Peripheral blood mononuclear cell (primary cell): ENCODE measurements around the gene HIC2.

DNA sequence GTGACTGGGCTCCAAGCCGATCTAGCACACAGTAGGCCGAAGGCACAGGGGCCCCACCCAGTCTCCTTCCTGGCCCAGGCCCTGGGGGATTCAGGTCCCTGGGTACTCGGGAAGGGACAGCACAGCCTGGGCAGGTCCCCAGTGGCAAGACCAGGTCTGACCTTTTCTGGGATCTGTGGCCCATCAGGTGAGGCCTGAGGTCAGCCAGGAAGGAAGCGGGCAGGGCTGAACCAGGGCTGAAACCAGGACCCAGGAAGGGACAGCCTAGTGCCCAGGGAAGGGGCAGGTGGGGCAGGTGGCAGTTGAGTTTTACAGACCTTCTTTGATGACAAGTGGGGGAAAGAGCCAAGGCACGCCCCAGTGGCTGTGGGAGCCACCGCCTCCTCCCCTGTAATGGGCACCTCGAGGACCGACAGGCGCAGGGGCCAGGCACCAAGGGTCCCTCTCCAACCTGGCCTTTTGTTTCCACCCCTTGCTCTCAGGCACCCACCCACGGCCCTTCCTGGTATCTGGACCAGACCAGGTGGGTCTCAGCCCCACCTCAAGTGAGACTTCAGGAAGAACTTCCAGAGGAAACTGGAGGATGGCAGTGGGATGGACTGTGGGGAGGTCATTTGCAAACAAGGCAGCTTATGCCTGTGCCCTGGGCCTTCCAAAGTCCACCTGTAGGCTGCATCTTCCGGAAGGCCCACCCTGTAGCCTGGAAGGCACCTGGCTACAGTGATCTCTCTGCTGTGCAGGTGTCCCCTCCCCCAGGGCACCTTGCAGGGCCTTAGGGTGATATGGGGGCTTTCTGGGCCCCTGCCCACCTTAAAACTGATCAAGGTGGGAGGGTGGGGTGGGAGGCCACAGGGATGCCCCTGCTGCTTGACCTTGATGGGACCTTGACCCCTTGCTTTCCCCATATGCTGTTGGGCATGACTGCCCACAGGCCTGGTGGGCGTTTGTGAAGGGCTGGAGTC, 750 bp upstream of the AIFM3 start:
- PRO-cap, 8 experiments, result no peak in any of the 8 experiments

DNA sequence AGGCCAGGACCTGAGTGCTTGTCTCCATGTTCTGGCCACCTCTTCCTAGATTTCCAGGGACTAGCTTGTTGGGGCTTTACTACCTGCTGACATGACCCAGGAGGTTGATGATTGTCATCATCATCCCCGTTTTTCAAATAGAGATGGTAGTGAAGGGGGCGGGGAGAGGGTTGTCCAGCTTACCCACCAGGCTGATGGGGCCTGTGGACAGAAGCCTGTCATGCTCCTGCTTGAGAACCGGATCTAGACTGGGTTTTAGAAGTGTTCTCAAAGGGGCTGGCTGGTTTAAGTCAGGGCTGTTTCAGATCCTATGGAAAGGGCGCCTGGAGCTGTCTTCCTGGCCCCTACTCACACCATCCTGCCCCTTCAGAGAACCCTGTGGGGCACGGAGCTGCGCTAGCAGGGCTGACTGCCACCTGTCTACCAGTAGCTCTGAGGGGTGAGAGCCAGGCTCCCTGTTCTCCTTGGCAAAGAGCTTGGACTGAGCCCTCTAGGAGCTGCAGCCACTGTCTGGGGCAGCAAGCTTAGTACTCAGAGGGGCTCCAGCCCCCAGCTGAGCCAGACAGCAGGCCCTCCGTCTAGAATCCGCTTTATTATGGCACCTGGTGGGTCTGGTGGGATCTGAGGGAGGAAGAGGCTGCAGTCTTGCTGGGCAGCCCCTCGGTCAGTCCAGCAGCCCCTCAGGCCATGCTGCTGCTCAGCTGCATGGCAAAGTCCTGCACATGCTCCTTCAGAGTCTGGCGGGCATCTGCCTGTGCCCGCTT, 2.5 kb downstream of the THAP7 start:
- PRO-cap, 8 experiments, result no peak in any of the 8 experiments

DNA sequence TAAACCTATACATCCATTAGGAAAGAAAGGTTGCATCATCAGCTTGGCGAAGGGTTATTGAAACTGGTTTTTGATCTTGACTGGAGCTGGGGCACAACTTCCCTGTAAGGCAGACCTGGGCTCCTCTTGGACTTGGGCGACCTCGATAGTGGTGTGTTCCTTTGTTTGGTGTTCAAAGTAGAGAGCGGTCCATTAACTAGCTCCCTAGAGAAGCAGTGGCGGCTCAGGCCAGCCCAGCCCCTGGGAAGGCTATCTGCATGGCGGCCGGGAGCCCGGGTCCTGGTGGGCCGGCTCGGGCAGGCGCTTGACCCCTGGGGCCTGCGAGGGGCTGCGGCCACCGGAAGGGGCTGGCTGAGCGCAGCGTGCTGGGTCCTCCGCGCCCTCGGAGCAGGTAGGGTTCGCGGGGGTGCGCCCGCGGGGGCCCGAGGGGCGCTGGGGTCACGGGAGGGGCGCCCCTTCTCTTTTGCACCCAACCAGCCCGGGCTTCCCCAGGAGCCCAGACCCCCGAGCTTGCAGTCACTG, 763 bp upstream of the HIC2 start:
- PRO-cap, 8 experiments, result no peak in any of the 8 experiments

GRCh38 chr22:21417295-21417836, at the start of gene HIC2:
Gene HIC2, plus strand, starts transcription at chr22:21417371.
- PRO-cap, 8 experiments, result peak in 1 of 8 experiments; most common plus-strand start chr22:21417392 (in 1)

DNA sequence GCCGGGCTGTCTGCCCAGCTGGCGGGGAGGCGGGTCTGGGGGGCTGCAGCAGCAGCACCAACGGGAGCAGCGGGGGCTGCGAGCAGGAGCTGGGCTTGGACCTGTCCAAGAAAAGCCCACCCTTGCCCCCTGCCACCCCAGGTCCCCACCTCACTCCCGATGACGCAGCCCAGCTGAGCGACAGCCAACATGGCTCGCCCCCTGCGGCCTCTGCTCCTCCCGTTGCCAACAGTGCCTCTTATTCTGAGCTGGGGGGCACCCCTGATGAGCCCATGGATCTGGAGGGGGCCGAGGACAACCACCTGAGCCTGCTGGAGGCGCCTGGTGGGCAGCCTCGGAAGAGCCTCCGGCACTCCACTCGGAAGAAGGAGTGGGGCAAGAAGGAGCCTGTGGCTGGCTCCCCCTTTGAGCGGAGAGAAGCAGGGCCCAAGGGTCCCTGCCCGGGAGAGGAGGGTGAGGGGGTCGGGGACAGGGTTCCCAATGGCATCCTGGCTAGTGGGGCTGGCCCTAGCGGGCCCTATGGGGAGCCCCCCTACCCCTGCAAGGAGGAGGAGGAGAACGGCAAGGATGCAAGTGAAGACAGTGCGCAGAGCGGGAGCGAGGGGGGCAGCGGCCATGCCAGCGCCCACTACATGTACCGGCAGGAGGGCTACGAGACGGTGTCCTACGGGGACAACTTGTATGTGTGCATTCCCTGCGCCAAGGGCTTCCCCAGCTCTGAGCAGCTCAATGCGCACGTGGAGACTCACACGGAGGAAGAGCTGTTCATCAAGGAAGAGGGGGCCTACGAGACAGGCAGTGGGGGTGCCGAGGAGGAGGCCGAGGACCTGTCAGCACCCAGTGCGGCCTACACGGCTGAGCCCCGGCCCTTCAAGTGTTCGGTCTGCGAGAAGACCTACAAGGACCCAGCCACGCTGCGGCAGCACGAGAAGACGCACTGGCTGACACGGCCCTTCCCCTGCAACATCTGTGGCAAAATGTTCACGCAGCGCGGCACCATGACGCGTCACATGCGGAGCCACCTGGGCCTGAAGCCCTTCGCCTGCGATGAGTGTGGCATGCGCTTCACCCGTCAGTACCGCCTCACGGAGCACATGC, 21.3 kb upstream of the TMEM191C start:
- PRO-cap, 8 experiments, result no peak in any of the 8 experiments

GRCh38 chr22:21587688-21588654, 20.5 kb downstream of the UBE2L3 start:
- PRO-cap, 8 experiments, result no peak in any of the 8 experiments

DNA sequence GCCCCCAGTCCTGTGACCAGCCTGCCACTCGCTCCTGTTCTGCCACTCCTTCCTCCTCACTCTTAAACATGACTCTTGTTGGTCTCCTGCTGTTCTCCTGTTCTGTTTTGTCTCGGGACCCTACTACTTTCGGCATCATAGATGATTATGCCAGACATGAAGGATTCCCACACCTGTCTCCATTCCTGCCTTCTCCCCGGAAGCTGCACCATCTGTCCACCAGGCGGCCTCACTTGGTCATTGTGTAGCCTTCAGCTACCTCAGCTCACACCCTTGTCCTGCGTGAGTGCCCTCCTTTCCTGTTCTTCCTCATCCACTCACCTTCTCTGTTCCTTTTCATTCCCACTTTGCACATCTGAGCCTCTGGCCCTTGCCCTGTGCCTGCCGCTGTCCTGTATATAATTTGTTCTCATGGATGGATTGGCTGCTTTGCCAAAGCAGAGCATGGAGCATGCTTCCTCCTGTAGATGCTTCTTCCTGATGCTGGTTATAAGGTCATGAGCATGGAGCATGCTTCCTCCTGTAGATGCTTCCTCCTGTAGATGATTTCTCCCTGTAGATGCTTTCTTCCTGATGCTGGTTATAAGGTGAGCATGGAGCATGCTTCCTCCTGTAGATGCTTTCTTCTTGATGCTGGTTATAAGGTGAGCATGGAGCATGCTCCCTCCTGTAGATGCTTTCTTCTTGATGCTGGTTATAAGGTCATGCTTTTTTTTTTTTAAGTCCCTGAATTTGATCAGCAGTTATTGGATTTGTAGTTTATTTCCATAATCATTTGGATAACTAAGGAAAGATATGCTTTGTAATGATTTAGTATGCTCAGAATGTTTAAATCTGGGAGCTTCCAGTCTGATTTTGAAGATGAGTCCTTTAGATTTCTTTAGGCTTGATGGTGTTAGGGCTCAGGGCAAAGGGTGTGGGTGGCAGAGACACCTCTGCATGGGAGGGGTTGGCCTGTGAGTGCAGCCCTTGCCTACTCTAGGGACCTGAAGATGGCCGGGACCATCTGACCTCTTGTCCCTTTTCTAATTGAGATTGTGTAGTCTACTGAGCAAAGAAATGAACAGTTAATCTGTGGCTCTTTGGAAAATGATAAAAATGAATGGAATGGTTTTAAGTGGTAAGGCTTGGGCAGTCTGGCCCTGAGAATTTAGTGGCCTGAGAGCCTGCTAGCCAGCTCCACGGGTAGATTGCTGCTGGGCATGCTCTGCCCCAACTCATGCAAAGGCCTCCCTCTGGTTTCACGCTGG, 26.7 kb downstream of the UBE2L3 start:
- PRO-cap, 8 experiments, result peak in 1 of 8 experiments; most common plus-strand start position 273 of the sequence (in 1)

- PRO-cap, 8 experiments, result no peak in any of the 8 experiments
Observed at GRCh38 chr22:21698233-21699379, 32.8 kb downstream of the PPIL2 start.

DNA sequence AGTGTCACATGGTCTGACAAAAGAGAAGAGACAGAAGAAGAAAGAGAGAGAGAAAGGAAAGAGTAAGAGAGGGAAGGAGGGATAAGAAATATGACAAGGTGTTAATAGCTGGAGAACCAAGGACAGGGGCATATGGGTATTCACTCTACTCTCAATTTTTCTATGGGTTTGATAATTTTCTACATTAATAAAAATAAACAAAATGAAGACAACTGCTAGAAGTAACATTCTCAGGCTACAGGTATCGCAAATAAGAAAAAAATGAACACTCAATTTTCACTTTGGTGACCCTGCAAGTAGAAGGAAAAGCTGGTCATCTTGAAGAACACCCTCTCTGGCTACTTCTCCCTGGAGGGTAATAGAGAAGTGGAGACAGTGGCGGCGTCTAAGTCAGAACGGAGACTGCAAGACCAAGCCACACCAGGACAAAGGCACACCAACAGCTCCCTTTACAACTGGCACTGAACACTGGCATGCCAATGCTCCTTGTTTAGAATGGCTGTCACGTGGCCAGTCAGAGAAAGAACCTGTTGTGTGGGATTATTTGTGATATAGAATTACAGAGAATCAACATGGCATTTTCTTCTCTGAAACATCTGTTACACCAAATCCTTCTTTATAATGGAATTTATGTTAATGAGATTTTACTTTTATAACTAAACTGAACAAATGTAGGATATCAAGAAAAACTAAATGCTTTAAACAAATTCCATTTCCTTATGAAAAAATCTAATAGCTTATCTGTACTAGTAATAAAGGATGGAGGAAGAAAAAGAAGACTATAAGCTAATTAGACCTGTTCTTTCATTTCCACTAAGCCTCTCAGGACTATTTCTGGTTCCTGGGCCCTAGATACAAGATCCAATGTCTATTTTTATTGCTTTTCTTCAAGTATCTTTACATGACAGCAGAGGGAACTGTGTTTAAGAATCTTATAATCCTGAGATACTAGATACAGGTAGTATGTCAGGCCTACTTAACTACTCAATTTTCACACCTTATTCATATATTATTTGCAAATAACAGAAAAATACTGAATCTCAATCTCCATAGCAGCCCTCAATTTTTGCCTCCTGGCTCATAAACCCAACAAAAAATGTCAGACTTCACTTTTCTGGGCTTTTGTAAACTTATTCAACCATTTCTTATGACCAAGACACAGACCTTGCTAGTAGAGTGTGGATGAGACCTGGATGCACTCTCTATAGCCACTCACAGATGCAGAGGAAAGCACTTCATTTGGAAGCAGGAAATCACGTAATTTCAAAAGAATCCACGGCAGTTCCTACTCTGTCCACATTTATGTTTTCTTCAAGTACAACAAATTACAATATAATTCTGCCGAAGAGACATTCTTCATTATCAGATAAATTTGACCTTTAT, 61.5 kb upstream of the YPEL1 start:
- PRO-cap, 8 experiments, result no peak in any of the 8 experiments

- PRO-cap, 8 experiments, result no peak in any of the 8 experiments
Observed at GRCh38 chr22:21798656-21799507, 63.3 kb upstream of the YPEL1 start.

- PRO-cap, 8 experiments, result no peak in any of the 8 experiments
Observed at GRCh38 chr22:21803026-21803625, 64.3 kb downstream of the MAPK1 start.

- PRO-cap, 8 experiments, result no peak in any of the 8 experiments
Observed at GRCh38 chr22:21836799-21837720, 30.4 kb downstream of the MAPK1 start.

DNA sequence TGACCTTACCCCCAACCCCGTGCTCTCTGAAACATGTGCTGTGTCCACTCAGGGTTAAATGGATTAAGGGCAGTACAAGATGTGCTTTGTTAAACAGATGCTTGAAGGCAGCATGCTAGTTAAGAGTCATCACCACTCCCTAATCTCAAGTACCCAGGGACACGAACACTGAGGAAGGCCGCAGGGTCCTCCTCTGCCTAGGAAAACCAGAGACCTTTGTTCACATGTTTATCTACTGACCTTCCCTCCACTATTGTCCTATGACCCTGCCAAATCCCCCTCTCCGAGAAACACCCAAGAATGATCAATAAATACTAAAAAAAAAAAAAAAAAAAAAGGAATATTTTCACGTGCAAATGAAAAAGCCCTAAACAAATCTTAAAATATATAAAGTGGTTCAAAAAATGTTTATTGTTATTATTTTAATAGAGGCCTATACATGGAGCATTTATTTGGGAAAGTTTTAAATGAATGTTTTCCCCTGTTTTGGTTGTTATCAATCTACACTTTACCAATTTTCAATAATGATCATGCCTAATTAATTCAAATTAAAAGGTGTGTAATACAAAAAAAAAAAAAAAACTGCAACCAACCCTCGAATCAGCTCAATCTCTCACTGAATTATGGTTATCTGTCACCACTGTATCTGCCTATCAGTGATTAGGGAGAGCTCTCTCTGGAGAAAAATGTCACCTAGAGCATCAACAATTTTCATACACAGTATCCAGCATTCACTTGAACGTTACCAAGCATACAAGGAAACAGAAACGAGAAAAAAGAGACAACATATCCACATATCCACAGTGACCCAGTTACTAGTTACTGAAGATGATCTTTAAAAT, 19.1 kb downstream of the MAPK1 start:
- PRO-cap, 8 experiments, result peak in 1 of 8 experiments; most common minus-strand start position 611 of the sequence (in 1)

- PRO-cap, 8 experiments, result peak in 2 of 8 experiments; most common minus-strand start chr22:21858616 (in 1)
Observed at GRCh38 chr22:21858260-21859001, 9.0 kb downstream of the MAPK1 start.

- PRO-cap, 8 experiments, result no peak in any of the 8 experiments
Observed at GRCh38 chr22:21937389-21937723, 15.3 kb downstream of the PPM1F start.

- PRO-cap, 8 experiments, result no peak in any of the 8 experiments
Observed at GRCh38 chr22:22098518-22098771, 115.9 kb upstream of the TOP3B start.

DNA sequence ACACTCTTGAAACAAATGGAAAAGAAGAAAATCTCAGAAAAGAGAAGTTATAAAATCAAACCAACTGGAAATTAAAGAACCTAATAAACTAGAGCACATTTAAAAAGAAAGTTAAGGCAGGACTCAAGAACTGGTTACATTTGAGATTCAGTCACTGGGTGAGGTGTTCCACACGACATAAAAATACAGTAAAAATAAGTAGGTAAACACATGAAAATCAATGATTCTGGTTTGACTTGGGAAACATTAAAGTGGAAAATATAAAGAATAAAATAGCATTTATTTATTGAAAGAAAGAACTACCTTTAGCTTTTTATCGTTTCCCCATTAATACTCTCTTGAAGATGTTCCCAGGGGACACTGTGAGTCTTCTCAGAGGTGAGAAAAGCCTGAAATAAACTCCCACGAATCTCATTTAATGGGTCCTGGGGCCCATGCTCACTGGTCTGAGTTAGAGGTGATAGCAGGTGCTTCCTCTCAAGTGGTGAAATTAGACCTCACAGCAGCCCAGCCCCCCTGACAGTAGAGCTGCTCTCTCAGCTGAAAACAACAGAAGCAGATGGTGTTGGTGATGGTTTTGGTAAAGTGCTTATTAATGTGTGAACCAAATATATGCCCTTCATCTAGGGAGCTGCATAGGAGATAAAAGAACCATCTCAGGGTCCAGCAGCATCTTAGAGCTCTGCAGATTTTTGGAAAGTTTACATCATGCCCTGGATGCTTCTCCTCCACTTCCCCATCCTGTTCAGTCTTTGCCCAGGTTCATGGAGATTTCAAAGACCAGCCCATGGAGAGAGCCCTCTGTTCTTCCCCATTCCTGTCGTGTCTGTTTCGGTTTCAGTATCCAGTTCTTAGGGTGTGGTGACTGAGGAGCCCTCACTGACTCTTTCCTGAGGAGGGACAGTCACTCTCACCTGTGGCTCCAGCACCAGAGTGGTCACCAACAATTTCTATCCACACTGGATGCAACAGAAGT, 76.8 kb upstream of the VPREB1 start:
- PRO-cap, 8 experiments, result no peak in any of the 8 experiments

GRCh38 chr22:22357195-22357951, 112.8 kb downstream of the VPREB1 start:
- PRO-cap, 8 experiments, result no peak in any of the 8 experiments

- PRO-cap, 8 experiments, result no peak in any of the 8 experiments
Observed at GRCh38 chr22:22397161-22397762, 111.3 kb downstream of the ZNF280B start.

DNA sequence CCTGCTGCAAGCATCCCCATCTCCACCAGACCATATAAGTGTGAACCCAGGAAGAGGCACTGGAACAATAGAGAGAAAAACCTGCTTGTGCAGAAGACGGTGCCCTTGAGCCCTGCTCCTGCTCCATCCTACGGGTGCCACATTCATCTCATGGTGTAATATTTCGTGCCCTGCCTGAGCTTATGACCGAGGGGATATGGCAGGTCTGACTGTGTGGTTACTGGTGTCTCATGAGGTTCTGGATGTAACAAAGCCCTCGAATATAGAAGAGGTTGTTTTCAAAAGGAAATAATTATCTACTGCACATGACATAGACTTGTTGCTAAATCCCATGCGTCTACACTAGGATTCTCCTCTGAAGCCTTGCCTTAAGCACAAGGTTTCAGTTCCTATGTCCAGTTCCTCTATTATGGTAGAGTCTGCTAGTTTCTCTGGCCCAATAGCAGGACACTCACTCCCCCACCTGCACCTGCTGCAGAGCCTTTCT, 70.4 kb downstream of the GGTLC2 start:
- PRO-cap, 8 experiments, result no peak in any of the 8 experiments